Heart left ventricle (tissue), 7 donors: ENCODE results near the genes TMEM89, P4HTM, NDUFAF3 and USP19.

- PRO-cap, 6 experiments: no peak in any of the 6 experiments
- RAMPAGE, long total RNA, 2 experiments: no peak in any of the 2 experiments
- RRBS: no CpG with 5 or more reads among the region's 19 CpGs
Measured at GRCh38 chr3:48552048-48553233, 4.2 kb downstream of the PFKFB4 start.

- PRO-cap, 6 experiments: peak in 6 of 6 experiments; most common plus-strand start chr3:48561295 (in 2); most common minus-strand start chr3:48561129 (in 6)
- RAMPAGE, long total RNA, 2 experiments: start-site peak on the minus strand in 1 of 2 experiments, at chr3:48561117-48561193 at its widest, 12 reads per replicate
- RRBS: no CpG with 5 or more reads among the region's 23 CpGs
Measured at GRCh38 chr3:48560682-48561494, 2.7 kb downstream of the UCN2 start.

DNA sequence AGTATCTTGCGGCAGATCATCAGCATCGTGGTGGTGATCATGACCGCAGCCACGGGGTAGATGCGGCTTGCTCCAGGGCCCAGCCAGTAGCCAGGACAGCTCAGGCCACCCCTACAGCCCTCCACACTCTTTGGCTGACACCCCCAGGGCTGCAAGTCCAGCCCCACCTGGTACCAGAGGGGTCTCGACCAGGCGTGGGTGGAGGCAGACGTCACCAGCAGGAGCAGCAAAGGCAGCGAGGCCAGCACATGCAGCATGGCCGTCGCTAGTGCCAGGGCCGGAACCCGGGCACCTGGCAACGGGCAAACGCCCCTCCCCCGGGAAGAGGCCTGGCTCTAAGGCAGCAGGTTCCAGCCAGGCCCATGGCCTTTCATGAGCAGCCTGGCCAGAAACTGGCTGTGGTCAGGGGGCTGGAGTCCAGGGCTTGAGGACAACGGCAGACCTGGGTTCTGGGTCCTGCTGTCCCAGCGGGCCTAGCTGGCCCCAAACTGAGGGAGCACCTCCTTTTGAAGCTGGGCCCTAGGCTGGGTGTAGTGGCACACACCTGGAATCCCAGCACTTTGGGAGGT, at the start of gene TMEM89:
Gene TMEM89 (minus strand): TSS at position 270 of the 569 bp plus-strand sequence.
- PRO-cap, 6 experiments: no peak in any of the 6 experiments
- RAMPAGE, long total RNA, 2 experiments: no peak in any of the 2 experiments
- RRBS: no CpG with 5 or more reads among the region's 18 CpGs

DNA sequence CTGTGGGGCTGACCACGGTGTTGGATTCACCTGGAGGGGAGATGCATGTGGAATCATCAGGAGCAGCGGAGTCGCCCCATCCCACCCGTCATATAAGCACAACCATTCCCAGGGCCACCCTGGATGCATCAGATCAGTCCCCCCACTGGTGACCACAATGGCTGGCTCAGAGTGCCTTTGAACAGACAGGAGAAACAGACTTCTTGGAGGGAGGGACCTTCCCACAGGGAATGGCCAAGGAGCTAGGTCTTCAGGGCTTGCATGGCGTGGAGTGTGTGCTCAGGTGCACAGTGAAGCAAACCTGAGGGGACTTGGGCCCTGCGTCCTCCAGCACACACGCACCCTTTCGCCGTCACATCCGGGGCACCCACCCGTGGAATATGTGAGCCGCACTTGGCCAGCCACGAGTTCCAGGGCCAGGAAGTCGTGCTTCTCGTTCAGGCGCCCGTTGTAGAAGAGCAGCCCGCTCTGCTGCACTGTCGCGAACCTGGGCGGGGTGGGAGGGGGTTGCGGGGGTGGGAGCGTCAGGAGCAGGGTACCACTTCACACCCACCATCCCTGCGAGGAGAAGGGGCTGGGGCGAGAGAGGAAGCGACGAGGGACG, 7.2 kb downstream of the CELSR3 start:
- PRO-cap, 6 experiments: no peak in any of the 6 experiments
- RAMPAGE, long total RNA, 2 experiments: no peak in any of the 2 experiments
- RRBS: no CpG with 5 or more reads among the region's 28 CpGs

GRCh38 chr3:48692312-48692733, 6.6 kb upstream of the NCKIPSD start:
- PRO-cap, 6 experiments: peak in 1 of 6 experiments; most common plus-strand start chr3:48692433 (in 1)
- RAMPAGE, long total RNA, 2 experiments: no peak in any of the 2 experiments
- RRBS: no CpG with 5 or more reads among the region's 1 CpG

DNA sequence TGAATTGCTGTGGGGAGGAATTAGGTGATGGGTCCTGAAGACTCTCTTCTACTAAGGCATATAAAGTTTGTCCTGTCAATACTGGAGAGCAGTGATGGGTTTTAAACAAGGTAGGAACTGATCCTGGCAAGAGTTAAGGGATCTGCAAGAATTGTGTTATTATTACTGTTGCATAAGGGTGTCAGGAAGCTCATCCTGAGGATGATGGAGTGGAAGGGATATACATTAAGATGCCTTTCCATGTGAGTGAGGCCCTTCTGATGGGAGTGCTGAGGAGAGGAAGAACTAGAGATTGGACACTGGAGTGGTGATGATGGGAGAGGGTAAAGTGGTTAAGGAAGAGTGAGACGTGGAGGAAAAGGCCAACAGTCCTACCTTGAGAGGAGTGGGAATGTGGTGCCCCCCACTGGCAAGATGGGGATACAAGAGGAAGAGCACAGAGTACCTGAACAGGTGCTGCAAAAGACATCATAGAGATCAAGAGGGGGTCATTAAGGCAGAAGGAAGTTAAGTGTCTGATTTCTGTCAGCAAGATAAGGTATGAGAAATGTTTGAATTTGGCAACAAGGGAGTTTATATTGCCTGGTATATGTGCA, 33.8 kb downstream of the ARIH2 start:
- PRO-cap, 6 experiments: peak in 1 of 6 experiments; most common plus-strand start position 342 of the sequence (in 1)
- RAMPAGE, long total RNA, 2 experiments: no peak in any of the 2 experiments
- RRBS: no CpG with 5 or more reads among the region's 1 CpG

GRCh38 chr3:48989995-48991134, at the start of gene P4HTM:
Gene P4HTM (plus strand): TSS chr3:48990241.
- PRO-cap, 6 experiments: peak in 6 of 6 experiments; most common plus-strand start chr3:48990241 (in 6); most common minus-strand start chr3:48990153 (in 6)
- RAMPAGE, long total RNA, 2 experiments: no peak in any of the 2 experiments
- RRBS: 1% methylated on average over 25 of the region's 110 CpGs

DNA sequence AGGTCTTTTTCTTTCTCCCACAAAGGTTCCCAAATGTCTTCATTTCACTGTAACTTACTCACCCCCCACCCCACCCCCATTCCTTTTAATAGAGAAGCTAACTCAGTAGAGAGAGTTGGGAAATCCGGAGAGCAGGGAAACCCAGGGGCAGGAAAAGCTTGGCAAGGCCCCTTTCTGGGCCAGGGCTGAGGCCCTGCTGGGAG, 1.5 kb upstream of the DALRD3 start:
- PRO-cap, 6 experiments: no peak in any of the 6 experiments
- RAMPAGE, long total RNA, 2 experiments: no peak in any of the 2 experiments
- RRBS: no CpG with 5 or more reads among the region's 1 CpG

DNA sequence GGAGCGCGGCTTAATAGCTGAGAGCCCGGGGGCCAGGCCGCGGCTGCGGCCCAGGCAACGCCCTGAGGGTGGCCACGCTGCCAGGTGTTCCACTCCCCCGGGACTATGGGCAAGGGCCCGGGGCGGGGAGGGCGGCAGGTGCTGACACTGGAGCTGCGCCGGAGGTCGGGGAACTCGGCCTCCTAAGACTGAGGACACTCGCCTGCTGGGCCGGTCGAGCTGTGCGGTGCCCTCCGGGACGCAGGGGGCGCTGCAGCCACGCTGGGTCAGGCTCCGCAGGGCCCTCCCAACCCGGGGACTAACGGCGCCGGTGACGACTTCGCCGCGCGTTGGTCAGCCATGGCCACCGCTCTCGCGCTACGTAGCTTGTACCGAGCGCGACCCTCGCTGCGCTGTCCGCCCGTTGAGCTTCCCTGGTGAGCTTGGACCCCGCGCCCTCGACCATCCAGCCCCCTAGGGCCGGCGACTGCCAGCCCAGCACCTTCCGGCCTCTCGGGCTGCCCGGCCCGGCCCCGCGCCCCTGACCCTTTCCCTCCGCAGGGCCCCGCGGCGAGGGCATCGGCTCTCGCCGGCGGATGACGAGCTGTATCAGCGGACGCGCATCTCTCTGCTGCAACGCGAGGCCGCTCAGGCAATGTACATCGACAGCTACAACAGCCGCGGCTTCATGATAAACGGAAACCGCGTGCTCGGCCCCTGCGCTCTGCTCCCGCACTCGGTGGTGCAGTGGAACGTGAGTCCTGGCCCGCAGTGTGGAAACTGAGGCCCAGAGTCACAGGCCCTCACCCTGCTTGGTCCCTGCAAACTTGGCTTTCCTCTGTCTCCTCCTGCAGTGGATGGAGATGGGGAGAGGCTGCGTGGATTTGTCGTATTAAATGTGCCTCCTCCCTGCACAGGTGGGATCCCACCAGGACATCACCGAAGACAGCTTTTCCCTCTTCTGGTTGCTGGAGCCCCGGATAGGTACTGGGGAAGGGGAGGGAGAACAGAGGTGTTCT, at the start of gene NDUFAF3:
Gene NDUFAF3 (plus strand): TSS at position 316 of the 998 bp plus-strand sequence.
- PRO-cap, 6 experiments: peak in 6 of 6 experiments; most common plus-strand start position 112 of the sequence (in 5); most common minus-strand start position 190 of the sequence (in 5)
- RAMPAGE, long total RNA, 2 experiments: start-site peak on the plus strand in 2 of 2 experiments, centred at positions 313 to 318 of the sequence, 928 to 1,967 reads per replicate; start-site peak on the minus strand in 1 of 2 experiments, centred at position 947 of the sequence, 5 reads per replicate
- RRBS: 2% methylated on average over 33 of the region's 87 CpGs

GRCh38 chr3:49025238-49025809, 3.4 kb downstream of the NDUFAF3 start:
- PRO-cap, 6 experiments: no peak in any of the 6 experiments
- RAMPAGE, long total RNA, 2 experiments: no peak in any of the 2 experiments
- RRBS: no CpG with 5 or more reads among the region's 7 CpGs

- PRO-cap, 6 experiments: no peak in any of the 6 experiments
- RAMPAGE, long total RNA, 2 experiments: no peak in any of the 2 experiments
- RRBS: no CpG with 5 or more reads among the region's 7 CpGs
Measured at GRCh38 chr3:49103819-49104018, 838 bp downstream of the QARS1 start.

GRCh38 chr3:49108057-49108525, 3.5 kb upstream of the QARS1 start:
- PRO-cap, 6 experiments: no peak in any of the 6 experiments
- RAMPAGE, long total RNA, 2 experiments: no peak in any of the 2 experiments
- RRBS: no CpG with 5 or more reads among the region's 10 CpGs

DNA sequence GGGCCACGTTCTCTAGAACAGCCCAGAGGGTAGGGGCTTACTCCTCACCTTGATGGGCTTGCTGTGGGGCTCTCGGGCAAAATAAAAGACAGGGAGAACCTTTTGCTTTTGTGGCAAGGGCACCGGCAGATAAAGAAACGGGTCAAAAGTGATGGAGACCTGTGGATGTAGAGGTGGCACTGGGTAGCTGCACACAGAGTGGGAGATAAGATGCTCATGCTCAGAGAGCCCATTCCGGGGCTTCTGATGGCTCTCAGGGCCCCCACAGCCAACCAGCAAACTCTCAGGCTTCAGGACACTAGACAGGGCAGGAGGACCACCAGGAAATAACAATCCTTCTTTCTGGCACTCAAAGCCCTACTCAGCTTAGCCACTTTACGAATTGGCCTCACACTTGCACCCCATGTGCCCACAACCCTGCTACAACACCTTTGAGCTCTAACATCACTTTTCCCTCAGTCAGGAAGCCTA, 6.5 kb downstream of the USP19 start:
- PRO-cap, 6 experiments: no peak in any of the 6 experiments
- RAMPAGE, long total RNA, 2 experiments: no peak in any of the 2 experiments
- RRBS: 89% methylated on average over 3 of the region's 6 CpGs

- PRO-cap, 6 experiments: peak in 6 of 6 experiments; most common plus-strand start chr3:49120945 (in 2); most common minus-strand start chr3:49120792 (in 6)
- RAMPAGE, long total RNA, 2 experiments: start-site peak on the minus strand in 1 of 2 experiments, at chr3:49120775-49120823 at its widest, 593 reads per replicate
- RRBS: 2% methylated on average over 12 of the region's 73 CpGs
Measured at GRCh38 chr3:49120470-49121355, at the start of gene USP19. Gene USP19 (minus strand): TSS chr3:49120823.

GRCh38 chr3:49368186-49368696, 10.1 kb upstream of the GPX1 start:
- PRO-cap, 6 experiments: no peak in any of the 6 experiments
- RAMPAGE, long total RNA, 2 experiments: no peak in any of the 2 experiments
- RRBS: no CpG with 5 or more reads among the region's 8 CpGs

- PRO-cap, 6 experiments: no peak in any of the 6 experiments
- RAMPAGE, long total RNA, 2 experiments: no peak in any of the 2 experiments
- RRBS: no CpG with 5 or more reads among the region's 9 CpGs
Measured at GRCh38 chr3:49413157-49413801, 1.1 kb downstream of the TCTA start.

DNA sequence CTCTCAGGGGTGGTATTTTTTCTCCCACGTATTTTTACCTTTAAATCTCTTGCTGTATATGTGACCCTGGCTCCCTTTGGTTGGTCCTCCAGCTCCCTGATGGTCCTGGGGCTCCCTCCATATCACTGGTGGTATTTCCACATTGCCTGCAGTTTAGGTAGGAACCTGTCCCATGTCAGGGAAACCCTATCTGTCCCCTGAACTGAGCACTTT, 27.9 kb downstream of the DAG1 start:
- PRO-cap, 6 experiments: no peak in any of the 6 experiments
- RAMPAGE, long total RNA, 2 experiments: no peak in any of the 2 experiments
- RRBS: no CpG with 5 or more reads among the region's 1 CpG

- PRO-cap, 6 experiments: no peak in any of the 6 experiments
- RAMPAGE, long total RNA, 2 experiments: no peak in any of the 2 experiments
- RRBS: 2% methylated on average over 7 of the region's 36 CpGs
Measured at GRCh38 chr3:49554817-49555418, 641 bp downstream of the BSN start.

DNA sequence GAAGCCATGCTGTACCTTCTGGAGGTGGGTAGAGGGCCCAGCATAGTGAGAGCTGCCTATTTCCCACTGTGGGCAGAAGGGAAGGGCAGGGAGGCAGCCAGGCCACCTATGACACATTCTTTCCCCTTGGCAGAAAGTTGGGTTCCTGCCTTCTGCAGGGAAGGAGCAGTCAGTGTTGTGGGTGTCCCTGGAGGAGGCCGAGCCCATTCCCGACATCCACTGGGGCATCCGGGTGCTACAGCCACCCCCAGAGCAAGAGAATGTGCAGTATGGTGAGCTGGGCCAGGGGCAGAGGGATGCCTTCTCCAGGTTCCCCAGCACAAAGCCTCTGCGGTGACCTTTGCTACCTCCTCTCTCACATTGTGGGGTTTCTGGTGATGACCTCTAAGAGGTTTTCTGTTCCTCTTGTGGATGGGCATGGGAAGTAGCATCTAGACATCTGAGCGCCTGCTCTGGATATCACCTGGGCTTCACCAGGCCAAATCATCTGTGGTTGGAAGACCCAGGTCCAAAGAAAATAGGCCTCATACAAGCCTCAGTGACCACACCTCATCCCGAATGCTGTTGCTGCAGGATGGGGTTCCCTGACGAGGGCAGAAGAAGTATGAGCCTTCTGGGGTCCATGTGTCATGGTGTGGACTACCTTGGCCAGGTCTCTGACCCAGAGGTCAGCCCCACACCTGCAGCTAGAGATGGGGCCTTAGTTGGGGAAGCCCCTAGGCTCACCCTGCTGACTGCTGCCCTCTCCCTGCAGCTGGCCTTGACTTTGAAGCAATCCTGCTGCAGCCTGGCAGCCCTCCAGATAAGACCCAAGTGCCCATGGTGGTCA, 7.0 kb downstream of the APEH start:
- PRO-cap, 6 experiments: no peak in any of the 6 experiments
- RAMPAGE, long total RNA, 2 experiments: no peak in any of the 2 experiments
- RRBS: no CpG with 5 or more reads among the region's 7 CpGs

DNA sequence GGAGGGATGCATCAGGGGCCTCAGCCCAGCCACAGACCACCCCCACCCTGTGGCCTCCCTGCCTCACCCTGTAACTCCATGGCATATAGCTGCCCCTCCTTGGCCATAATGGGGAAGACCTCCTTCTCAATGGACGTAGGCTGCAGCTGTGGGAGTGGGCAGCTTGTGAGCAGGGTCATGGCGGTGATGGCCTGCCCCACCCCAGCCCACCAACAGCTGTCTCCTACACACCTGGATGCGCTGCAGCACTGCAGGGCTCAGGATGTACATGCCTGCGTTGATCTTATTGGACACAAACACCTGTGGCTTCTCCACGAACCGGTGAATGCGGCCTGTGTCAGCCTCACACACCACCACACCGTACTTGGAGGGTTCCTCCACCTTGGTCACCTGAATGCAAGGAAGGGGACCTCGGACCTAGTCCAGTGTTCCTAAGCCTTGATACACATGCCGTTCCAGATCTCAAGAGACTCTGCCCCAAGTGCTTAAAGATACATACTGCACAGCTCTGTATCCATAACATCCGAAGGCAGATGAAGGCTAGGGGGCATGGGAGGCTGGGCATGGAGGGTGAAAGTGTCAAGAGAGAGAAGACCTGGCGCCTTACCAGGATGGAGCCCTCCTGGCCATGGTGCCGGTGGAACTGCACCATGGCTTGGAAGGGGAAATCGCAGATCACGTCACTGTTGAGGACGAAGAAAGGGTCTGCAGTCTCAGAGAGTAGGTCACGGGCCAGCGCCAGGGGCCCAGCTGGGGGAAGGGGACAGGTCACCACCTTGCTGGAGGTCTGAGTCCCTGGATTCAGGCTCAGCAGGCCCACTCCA, 1.2 kb downstream of the GMPPB start:
- PRO-cap, 6 experiments: no peak in any of the 6 experiments
- RAMPAGE, long total RNA, 2 experiments: no peak in any of the 2 experiments
- RRBS: no CpG with 5 or more reads among the region's 18 CpGs